Left lobe of liver (tissue), 1 donor: ENCODE measurements around the genes EFNA2 and NDUFS7.

- PRO-cap = no peak
These were observed 2.1 kb downstream of the ABCA7 start for GRCh38 chr19:1041587-1042873.

- PRO-cap = no peak
These were observed 5.1 kb downstream of the ABCA7 start for GRCh38 chr19:1044954-1045402.

- PRO-cap = no peak
These were observed 2.1 kb downstream of the ARHGAP45 start for GRCh38 chr19:1069047-1069536.

DNA sequence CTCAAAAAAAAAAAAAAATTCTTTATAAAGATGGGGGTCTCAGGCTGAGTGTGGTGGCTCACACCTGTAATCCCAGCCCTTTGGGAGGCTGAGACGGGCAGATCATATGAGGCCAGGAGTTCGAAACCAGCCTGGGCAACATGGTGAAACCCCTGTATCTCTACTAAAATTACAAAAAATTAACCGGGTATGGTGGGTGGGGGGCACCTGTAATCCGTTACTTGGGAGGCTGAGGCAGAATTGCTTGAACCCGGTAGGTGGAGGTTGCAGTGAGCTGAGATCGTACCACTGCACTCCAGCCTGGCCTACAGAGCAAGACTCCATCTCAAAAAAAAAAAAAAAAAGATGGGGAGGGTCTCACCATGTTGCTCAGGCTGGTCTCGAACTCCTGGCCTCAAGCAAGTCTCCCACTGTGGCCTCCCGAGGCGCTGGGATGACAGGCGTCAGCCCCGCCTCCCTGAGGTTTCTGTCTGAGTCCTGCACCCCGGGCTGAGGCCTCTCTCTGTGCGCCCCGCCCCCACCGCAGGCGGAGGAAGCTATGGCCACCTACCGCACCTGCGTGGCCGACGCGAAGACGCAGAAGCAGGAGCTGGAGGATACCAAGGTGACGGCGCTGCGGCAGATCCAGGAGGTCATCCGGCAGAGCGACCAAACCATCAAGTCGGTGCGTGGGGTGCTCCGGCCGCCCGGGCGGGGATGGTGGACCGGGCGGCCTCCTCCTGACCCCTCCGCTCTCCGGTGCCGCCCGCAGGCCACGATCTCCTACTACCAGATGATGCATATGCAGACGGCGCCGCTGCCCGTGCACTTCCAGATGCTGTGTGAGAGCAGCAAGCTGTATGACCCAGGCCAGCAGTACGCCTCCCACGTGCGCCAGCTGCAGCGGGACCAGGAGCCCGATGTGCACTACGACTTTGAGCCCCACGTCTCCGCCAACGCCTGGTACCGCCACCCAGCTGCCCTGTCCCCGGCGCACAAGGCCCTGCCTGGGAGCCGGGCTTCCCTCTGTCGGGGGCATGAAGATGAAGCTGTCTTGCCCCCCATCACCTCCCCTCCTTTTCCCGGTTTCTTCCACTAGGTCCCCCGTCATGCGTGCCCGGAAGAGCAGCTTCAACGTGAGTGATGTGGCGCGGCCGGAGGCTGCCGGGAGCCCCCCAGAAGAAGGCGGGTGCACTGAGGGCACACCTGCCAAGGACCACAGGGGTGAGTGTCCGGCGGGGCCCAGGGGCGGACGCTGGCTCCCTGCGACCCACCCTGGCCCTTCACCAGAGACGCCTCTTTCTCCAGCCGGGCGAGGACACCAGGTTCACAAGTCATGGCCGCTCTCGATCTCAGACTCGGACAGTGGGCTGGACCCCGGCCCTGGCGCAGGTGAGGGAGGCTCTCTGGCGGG lies 12.7 kb downstream of the ARHGAP45 start:
- PRO-cap = no peak

GRCh38 chr19:1086375-1087246 lies 8.6 kb downstream of the POLR2E start:
- PRO-cap = no peak

- PRO-cap = no peak
These were observed 5.3 kb downstream of the POLR2E start for GRCh38 chr19:1089634-1090525.

- PRO-cap = no peak
These were observed 3.9 kb downstream of the POLR2E start for GRCh38 chr19:1091271-1091704.

- PRO-cap = no peak
These were observed 598 bp downstream of the POLR2E start for GRCh38 chr19:1094329-1095224.

DNA sequence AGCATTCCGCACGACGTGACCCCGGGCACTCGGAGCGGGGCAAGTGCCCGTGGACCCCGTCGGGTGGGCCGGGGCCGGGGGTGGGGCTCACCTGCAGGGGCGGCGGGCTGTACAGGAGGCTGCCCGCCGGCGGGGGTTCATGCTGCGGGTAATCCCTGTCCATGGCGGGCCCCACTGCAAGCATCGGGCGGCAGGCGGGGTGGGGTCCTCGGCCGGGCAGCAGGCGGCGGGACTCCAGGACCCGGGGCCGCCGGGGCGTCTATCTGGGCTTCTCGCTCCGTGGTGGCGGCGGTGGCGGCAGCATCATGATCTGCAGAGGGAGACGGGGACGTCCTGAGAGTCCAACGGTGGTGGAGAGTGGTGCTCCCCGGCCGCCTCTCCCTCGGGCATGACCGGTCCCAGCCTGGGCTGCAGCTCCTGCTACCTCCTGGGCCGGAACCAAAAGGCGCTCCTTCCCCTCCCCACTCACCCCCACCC lies 19.9 kb downstream of the SBNO2 start:
- PRO-cap = no peak

- PRO-cap = no peak
These were observed 7.7 kb upstream of the SBNO2 start for GRCh38 chr19:1181730-1182252.

GRCh38 chr19:1211345-1211969 lies 5.9 kb downstream of the STK11 start:
- PRO-cap = bidirectional peak, plus-strand start at chr19:1211726, minus-strand start at chr19:1211574

- PRO-cap = no peak
These were observed 1.3 kb downstream of the CIRBP start for GRCh38 chr19:1270513-1270725.

DNA sequence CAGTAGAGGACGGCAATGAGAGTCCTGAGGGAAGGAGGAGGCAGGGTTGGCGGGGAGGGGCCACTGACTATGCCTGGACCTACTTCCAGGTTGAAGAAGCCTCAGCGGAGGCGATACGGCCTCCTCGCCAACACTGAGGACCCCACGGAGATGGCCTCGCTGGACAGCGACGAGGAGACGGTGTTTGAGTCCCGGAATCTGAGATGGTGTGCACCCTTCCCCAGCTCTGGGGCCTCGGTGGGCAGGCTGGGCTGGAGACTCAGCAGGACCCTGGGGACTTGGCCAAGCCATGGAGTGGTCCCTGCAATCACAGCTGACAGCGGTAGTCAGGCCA lies 1.7 kb downstream of the FAM174C start:
- PRO-cap = no peak

- PRO-cap = unidirectional peak, plus-strand start at chr19:1285925; bidirectional peak, plus-strand start at chr19:1285925, minus-strand start at chr19:1285924
These were observed at the start of gene EFNA2 for GRCh38 chr19:1285213-1286469. Gene EFNA2 (plus strand): TSS chr19:1285873.

DNA sequence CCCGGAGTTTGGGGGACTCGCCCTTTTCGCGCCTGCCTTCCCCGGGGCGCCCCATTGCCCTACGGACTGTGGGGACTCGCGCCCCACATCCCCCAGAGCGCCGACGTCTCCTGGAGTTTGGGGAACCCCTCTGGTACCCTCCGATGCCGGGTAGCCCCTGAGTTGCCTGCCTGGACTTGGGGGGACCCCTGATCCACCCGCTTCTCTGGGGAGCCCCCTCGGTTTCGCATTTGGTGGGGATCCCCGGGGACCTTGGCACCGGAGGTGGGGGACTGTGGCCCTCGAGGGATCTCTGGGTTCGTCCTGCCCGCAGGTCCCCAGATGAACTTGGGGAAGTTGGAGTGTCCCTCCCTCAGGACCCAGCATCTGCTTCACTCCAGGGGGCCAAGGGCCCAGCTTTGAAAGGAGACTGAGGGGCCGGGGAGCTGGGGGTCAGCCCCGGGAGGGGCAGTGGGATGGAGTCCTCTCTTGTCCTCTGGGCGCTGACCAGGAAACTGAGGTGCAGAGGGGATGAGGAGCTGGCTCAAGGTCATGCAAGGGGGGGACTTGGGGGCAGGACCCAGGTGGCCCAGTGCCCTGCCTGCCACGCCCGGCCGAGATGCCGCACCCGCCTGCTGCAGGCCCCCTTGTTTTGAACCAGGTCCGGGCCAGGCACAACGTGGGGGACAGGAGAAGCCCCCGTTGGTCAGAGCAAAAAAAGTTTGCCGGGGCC lies 953 bp downstream of the EFNA2 start:
- PRO-cap = no peak

GRCh38 chr19:1355491-1356464 lies 1.0 kb downstream of the PWWP3A start:
- PRO-cap = bidirectional peak, plus-strand start at chr19:1355845, minus-strand start at chr19:1355706; unidirectional peak, minus-strand start at chr19:1355968; bidirectional peak, plus-strand start at chr19:1356324, minus-strand start at chr19:1356197

DNA sequence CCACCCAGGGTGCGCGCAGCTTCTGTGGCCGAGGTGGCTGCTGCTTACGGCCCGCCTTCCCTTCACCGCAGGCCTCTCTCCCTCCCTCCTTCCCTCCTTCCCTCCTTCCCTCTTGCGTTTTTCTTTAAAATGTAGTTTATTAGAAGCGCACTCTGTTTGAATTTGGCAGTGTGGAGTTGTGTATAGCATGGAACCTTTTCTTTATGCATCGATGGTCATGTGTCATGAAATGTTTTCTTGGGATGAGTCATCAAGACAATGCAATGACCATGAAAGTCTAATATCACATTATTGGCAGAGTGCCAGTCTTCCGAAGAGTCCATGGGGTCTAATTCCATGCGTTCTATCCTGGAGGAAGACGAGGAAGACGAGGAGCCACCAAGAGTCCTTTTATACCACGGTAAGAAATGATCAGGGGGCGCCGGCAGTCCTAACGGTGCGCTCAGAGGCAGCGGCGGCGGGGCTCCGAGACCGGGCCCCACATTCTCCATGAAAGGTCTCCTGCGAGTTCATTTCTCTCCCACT lies 7.3 kb downstream of the PWWP3A start:
- PRO-cap = no peak

- PRO-cap = bidirectional peak, plus-strand start at chr19:1371226, minus-strand start at chr19:1371059
These were observed 13.0 kb upstream of the NDUFS7 start for GRCh38 chr19:1370524-1371302.

DNA sequence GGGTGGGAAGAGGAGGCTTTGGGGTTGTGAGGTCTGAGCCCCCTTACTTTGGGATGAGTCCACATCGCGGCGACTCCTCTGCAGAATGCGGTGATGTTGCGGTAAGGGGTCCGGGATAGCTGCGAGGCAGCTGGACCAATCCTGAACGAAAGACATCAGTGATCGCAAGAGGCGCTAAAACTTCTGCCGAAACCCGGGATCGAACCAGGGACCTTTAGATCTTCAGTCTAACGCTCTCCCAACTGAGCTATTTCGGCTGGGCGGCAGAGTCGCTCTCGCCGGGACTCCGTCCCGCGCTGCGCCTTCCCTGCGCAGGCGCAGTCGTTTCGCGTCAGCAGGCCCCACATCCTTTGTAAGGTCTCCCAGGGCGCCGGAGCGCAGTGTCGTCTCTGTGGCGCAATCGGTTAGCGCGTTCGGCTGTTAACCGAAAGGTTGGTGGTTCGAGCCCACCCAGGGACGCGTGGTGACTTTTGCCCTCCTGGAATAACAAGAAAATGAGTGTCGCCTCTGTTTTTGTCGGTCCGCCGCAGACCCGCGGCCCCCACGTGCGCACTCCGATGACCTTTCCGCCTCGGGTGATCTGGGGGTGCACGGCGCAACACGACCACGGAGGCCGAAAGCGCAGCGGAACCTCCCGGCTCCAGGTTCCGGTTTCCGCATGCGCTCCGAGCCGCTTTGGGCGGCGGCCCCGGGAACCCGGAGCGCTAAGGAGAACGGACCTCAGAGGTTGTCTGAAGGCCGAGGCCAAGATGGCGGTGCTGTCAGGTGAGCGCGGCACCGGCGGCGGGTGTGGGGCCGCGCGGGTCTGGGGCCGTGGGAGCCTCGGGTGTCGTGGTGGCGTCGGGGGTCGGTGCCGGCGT lies at the start of gene NDUFS7:
NDUFS7 (plus strand) TSS at position 730 of the 860 bp plus-strand sequence.
- PRO-cap = bidirectional peak, plus-strand start at position 380 of the sequence, minus-strand start at position 87 of the sequence; bidirectional peak, plus-strand start at position 741 of the sequence, minus-strand start at position 396 of the sequence

GRCh38 chr19:1419447-1419943 lies 12.1 kb downstream of the DAZAP1 start:
- PRO-cap = no peak